Amniotic epithelial cell (primary cell): ENCODE measurements around the gene AKR1C4.

DNA sequence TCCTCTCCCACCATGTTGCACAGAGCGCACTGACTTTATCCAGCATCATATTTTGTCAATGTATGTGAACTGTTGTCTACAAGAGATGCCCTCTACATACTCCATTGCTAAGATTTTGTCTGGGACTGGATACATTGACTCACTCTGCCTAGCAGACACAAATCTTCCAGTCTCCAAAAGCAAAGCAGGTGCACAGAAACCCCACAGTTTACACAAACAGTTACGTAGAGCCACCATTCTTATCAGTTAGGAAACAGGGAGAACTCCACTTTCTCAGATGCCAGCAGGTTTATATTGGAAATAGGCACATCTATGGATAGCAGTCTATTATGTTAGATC is 1.6 kb downstream of the AKR1C2 start:
- RRBS: no CpG with 5 or more reads among the region's 2 CpGs

DNA sequence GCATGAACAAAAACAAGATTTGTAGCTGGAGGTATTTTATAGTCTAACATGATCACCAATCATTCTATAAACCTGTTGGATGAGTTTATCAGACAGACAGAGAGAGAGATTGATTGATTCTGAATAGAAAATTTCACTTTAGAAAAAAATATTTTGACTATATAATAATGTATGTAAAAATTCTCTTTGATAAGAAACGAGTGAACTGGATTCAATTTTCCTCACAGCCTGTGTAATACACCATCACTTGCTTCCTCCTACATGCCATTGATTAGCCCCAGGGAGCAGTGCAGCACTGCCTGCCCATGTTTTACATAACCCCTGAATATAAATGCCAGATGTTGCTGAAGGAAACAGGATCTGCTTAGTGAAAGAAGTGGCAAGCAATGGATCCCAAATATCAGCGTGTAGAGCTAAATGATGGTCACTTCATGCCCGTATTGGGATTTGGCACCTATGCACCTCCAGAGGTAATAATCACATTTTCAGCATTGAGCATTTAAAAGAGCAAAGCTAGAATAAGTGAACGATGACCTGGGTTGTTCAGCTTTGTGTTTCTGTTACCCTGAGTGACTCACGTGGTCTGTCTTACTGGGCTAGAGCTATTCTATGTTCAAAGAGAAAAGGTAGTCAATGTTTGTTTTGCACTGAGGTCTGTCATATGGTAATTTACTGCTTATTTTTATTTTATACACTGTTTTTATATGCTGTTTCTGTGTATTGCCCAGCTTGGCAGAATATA is at the start of gene AKR1C4:
Gene AKR1C4, plus strand, starts transcription at position 356 of the 742 bp plus-strand sequence.
- RRBS: no CpG with 5 or more reads among the region's 5 CpGs

DNA sequence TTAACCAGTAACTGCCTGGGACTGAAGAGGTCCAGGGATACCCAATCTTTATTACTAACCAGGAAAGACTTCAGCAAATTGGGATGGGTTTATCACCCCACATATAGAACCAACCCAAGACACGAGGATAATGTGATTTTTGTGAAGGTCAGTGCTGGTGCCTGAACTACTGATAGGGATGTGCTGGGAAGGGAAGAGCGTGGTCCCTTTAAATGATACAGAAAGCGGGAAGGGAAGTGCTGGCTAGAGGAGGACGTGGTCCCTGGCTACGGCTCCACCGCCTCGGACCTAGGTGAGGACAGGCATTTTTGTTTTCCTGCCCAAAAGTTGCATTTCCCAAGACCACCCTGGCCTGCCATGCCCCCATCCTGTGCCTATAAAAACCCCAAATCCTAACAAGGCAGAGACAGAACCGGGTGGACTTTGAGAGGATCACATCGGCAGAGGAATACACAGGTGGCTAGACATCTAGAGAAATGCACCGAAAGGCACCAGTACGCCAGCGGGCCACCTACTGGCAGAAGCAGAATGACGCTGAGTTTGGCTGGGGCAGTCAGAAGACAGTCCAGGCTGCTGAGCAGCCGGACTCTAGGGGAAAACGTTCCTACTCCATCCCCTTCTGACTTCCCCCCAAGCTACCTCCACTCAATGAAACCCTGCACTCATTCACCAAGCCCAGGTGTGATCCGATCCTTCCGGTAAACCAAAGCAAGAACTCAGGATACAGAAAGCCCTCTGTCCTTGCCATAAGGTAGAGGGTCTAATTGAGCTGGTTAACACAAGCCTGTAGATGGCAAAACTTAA is 2.7 kb downstream of the AKR1C4 start:
- RRBS: no CpG with 5 or more reads among the region's 17 CpGs

DNA sequence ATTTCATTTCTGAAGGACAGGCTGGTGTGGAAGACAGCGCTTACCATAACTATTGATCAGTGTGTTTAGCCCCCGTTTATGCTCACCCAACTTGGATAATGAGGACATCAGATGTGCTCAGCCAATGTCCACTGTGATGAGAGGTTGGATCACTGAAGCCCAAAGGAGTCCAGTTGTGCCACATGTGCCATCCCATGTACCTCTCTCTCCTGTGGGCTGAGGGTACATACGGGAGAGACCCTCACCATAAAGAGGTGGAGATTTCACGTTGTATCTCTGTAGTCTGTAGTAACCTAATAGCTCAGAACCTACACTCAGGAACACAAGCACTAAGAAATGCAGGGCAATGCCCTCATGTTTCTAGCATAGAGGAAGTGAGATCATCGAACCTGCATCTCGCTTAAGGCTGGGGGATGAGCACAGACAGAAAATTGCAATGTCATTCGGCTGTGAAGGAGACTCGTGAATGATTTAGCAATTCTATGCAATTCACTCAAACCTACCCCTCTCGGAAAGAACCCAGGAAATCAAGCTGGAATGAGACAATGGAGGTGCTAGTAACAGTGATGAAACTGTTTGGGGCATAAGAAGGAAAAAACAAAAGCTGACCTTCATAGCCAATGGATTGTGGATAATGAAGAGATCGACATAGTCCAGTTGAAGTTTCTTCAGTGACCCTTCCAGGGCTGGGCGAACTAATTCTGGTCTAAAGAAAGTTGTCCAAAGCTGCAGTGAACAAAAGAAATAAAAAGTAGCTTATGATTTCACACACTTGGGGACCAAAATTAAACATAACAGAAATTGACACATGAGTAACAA is 80.4 kb upstream of the UCN3 start:
- RRBS: no CpG with 5 or more reads among the region's 11 CpGs

DNA sequence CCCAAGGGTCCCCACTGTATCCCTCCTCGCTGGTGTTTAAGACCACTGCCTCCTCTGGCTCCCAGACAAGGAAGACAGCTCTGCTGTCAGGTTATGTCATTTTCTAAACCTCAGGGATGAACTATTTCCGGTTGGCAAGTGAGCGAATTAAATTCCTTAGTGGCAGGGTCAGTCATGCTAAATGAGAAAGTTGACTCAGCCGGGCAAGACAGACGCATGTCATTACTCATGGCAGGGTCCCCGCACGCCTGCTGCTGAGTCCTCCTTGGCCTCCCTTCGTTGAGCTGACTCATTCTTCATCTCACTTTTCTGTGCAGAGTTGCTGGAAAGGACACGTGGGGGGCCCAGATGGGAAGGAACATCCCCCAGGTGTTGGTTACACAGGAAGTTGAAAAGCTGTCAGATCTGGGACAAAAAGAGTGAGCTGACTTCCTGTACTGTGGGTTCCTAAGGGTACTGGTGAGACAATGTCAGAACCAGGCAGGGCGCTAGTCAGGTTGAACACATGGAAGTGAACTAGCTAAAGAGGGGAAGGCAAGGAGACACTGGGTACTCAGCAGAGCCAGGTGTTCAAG is 47.1 kb upstream of the UCN3 start:
- RRBS: 12% methylated on average over 3 of the region's 10 CpGs

- RRBS: no CpG with 5 or more reads among the region's 2 CpGs
Measured at GRCh38 chr10:5448220-5448697, 35.9 kb downstream of the NET1 start.

DNA sequence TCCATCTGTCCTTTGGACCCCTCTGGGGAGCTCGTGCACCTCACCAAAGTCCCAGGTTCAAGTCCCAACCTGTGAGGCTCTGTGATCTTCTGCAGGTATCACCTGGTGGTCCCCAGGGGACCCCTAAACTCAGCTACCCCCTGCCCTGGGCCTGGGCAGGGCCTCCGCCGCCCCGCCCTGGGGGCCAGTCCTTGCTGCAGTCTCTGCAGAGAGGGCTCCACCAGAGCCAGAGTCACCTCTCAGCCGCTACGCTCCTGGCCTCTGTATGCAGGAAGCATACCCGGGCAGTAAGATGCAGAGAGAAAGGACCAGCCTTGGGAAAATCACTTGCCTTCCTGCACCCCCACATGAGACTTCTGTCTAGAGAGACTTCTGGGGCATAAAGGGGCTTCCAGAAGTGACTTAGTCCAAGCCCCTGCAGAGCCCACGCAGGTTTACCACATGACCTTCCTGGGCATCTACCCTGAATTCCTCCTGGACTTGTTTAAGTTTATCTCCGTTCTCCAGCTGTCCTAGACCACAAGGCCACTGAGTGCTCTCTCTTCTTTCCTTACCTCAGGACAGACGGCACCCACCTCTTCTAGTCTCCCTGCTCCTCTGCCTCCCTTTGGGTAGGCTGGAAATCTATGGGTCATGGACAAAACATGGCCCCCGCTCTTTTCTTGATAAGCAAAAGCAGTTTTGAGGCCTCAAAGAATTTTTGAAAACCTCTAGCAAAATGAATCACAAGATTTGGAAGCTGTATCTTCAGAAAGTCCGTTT is 21.2 kb downstream of the CALML5 start:
- RRBS: no CpG with 5 or more reads among the region's 12 CpGs

- RRBS: no CpG with 5 or more reads among the region's 13 CpGs
Measured at GRCh38 chr10:5553785-5554442, 29.2 kb downstream of the CALML3 start.

- RRBS: 92% methylated on average over 5 of the region's 15 CpGs
Measured at GRCh38 chr10:5620991-5621368, 45.4 kb downstream of the ASB13 start.

GRCh38 chr10:5628011-5628870 is 38.2 kb downstream of the ASB13 start:
- RRBS: no CpG with 5 or more reads among the region's 17 CpGs

- RRBS: no CpG with 5 or more reads among the region's 2 CpGs
Measured at GRCh38 chr10:5695466-5696148, 11.0 kb downstream of the TASOR2 start.

- RRBS: no CpG with 5 or more reads among the region's 7 CpGs
Measured at GRCh38 chr10:5765079-5765492, 48.1 kb downstream of the GDI2 start.

DNA sequence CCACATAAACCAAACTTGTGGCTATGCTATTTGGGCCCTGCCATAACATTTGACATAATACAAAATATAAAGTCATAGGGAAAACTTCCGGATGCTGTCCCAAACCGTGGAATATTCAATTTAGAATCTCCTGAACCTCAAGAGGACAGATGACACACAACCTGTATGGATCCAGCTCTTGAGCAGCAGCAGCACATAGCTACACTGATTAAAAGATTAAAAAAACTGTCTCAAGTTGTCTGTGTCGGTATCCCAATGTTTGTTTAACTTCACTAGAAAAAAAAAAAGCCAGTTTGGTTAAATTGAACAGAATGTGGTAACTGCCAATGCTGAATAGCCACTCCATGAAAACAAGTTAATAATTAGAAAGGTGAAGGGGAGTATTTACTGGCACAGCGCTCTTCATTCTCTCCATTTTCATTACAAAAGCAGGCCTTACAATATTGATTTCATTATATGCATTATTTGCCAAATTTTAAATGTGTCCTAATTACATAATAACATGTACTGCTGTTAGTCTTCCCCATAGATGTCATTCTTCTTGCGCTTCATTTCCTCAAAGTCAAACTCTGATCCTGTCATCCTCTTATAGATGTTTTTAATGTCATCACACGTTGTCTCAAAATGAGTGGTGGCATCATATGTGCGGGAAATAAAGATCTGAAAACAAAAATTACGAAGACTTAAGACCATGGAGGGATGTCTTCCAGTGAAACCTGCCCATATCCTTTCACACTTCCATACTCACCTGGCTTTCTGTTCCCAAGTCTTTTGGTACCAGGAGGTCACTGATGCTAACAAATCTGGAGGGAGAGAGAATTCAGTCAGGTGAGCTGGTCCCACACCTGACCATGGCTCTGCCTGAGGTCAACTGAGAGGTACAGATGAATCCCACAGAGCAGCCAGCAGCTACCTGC is 47.5 kb downstream of the GDI2 start:
- RRBS: no CpG with 5 or more reads among the region's 8 CpGs

DNA sequence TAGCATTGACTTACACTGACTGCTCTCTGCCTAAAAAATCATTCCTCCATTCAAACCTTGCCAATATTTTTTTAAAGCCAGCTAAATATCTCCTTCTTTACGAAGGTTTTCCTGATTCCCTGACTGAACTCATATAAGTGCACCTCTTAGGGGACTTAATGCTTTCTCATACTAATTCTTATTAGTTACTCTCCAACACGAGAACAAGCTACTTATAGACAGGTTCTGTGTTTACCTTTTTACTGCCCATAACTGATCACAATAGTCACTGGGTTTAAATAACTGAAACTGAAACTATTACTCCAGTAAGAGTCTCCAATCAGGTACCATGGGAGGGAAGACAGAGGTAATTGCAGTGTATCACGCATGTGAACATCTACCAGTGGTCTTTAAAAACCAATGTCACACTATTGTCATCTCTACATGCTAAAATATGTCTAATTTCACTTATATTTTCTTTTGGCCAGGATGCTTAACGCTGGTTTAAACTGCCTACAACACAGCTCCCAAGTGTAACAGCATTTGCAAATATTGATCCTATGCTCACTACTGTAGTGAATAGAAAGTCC is 3.7 kb downstream of the GDI2 start:
- RRBS: no CpG with 5 or more reads among the region's 4 CpGs

- RRBS: no CpG with 5 or more reads among the region's 5 CpGs
Measured at GRCh38 chr10:5885599-5886215, 4.0 kb downstream of the ANKRD16 start.

DNA sequence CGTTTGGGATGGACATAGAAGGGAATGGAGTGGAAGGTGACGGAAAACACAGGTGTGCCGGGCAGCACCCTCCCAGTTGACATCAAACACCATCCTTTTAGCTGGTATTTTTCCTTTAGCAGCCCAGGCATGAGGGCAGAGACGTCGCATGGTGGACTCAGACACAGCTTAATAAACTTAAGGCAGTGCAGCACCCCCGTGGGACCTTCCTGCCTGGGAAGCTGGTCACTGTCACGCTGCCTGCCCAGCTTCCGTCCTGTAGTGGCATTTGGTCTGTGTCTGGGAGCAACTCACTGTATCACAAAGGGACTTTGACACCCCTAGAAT is 35.8 kb downstream of the IL15RA start:
- RRBS: no CpG with 5 or more reads among the region's 8 CpGs

DNA sequence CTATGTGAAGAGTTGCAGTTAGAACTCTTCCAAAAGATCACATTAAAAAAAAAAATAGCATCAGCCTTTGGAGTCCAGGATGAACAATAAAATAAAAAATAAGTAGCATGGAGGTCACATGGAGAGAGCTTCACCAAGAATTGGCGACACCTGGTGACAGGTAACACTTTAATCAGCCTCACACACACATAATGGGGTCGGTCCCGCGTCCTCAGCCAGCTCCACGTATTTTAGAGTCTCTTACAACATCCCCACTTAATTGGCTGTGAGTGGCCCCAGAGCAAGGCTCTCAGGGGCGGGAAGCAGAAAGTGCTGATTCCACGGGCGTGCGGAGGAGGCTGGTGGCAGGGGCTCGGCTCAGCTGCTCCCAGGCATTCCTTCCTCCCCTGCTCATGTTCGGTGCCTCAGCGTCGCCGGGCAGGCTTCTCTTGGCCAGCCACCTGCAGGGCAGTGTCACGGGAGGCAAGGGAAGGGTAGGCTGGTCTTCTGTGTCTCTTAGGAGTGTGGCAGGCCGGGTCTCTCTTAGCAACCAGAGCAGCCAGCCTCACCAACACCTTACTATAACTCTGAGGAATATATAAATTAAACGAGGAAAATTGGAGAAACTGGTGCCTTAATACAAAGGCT is 33.9 kb downstream of the IL15RA start:
- RRBS: no CpG with 5 or more reads among the region's 17 CpGs

DNA sequence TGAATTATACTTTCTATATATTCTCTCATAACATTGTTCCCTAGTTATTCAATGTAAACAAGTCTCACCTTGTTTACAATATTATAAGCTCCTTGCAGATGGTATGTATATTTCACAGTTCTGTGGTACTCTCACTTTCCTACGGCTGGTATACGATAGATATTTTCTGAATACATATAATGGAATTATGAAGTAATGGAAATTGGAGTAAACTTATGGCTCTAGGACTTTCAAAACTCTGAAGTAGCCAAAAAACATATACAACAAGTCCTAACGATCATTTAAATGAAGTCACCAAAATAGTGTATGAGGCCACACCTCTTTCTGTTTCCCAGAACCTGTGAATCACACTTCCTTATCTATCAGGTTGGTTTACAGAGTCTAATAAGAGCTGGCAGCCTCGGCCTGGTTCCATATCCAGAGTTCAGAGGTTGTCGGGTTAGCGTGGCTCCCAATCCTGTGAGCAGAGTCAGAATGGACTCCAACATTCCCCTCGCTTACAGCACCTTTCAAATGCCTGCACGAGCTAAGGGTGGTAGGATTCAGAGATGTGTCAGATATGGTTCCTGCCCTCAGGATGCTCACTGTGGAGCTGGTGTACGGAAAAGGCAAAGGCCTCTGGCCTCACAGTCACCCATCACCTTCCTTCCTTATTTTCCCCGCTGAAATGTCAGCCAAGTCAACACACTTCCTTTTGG is 6.1 kb downstream of the IL15RA start:
- RRBS: no CpG with 5 or more reads among the region's 10 CpGs

GRCh38 chr10:6053902-6054672 is 8.1 kb downstream of the IL2RA start:
- RRBS: 89% methylated on average over 5 of the region's 20 CpGs

GRCh38 chr10:6104620-6105266 is 15.9 kb downstream of the RBM17 start:
- RRBS: no CpG with 5 or more reads among the region's 10 CpGs